Stomach (tissue), 7 donors: Measurements from ENCODE around the genes CHRM1, PLAAT5 and OTUB1.

- PRO-cap = no peak
- RAMPAGE, long total RNA, 5 experiments = no peak in any of the 5 experiments
- RRBS = no CpG with 5 or more reads among the region's 7 CpGs
Measured at GRCh38 chr11:62851219-62851937, 12.0 kb upstream of the WDR74 start.

DNA sequence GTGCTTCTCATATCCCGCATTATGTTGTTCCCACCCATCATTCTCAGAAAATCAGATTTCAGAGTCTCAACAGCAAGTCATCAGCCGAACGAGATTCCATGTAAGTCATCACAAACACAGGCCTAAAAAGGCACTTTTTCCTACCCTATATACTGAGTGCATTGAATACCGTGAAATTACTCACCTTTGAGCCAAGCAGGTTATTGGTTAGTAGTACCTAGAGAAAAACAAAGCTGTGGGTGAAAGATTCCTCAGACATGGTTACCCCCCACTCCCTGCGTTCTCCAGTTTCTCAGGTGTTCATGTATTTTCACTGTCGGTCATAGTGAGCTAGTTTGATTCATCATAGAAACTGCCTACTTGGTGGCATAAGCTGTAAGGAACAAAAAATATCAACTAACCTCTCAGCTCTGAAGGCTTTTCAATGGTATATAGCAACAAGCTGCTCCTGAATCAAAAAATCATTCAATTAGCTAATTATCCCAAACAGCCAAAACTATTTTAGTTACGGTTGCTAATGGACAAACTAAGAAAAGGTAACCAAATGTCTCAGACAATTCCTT is 14.3 kb upstream of the WDR74 start:
- PRO-cap = no peak
- RAMPAGE, long total RNA, 5 experiments = no peak in any of the 5 experiments
- RRBS = no CpG with 5 or more reads among the region's 7 CpGs

- PRO-cap = unidirectional peak, plus-strand start at chr11:62921431
- RAMPAGE, long total RNA, 5 experiments = no peak in any of the 5 experiments
- RRBS = 18% methylated on average over 4 of the region's 30 CpGs
Measured at GRCh38 chr11:62921125-62922457, at the start of gene CHRM1. Gene CHRM1, minus strand, starts transcription at chr11:62921363.

DNA sequence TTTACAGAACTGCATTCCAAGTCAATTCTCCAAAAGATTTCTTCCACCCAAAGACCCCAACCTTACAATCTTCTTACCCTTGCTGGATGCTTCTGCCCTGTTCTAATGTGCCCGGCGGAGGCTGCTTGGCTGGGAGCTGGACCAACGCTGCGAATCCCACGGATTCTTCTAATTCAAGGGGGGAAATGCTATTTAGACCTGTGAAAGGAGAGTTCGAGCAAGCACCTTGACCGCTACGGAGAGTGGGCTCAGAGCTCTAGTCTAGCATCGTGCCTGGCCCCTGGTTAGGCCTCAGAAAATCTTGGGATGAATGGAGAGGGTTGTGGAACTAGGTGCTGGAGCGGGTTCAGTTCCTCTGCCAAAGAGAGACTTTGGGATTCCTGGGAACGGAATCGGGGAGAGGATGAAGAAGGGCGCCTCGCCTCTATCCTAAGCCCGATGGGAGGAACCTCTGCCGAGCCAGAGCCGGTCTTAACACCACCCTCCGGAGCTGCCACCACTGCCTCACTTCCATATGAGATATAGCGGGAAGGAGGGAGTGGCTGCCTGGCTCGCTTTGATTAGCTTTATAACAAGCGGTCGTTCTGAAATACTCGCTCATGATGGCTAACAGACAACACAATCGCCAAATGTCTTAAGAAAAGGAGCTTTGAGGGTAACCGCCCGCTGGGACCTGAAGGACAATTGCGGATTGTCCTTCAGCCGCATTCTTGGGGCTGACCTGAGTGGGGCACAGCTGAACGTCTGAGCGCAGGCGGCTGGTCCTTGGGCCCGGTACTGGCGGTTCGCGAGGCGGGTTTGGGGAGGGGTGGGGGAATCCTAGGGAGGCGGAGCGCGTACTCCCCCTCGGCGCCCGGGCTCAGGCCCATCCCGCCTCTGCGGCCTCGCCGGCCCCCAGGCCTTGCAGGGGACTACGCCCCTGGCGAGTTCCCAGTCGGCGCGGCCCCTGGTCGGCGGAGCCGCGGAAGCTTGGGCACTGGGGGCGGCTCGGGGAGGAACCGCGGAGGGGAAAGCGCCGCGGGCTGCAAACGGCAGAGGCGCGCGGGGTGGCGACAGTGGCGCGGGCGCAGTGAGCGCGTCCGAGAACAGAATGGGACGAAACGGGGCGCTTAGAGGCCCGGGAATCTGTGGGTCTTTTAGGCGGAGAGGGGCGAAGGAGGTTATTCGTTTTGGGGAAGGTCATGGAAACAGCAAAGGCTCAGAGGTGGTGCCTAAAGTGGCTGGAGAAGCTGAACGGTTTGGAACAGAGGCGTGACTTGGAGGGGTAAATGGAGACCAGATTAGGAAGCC is at the start of gene PLAAT5:
Gene PLAAT5 (minus strand): TSS at position 1,002 of the 1,290 bp plus-strand sequence.
- PRO-cap = bidirectional peak, plus-strand start at position 1,034 of the sequence, minus-strand start at position 878 of the sequence
- RAMPAGE, long total RNA, 5 experiments = no peak in any of the 5 experiments
- RRBS = 4% methylated on average over 11 of the region's 82 CpGs

DNA sequence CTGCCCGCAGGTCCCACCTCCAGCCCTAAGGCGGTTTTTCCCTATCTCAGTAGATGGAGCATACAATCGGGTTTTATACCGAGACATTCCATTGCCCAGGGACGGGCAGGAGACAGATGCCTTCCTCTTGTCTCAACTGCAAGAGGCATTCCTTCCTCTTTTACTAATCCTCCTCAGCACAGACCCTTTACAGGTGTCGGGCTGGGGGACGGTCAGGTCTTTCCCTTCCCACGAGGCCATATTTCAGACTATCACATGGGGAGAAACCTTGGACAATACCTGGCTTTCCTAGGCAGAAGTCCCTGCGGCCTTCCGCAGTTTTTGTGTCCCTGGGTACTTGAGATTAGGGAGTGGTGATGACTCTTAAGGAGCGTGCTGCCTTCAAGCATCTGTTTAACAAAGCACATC is 5.9 kb upstream of the PLAAT4 start:
- PRO-cap = no peak
- RAMPAGE, long total RNA, 5 experiments = no peak in any of the 5 experiments
- RRBS = no CpG with 5 or more reads among the region's 11 CpGs

GRCh38 chr11:63569738-63570697 is 6.8 kb upstream of the PLAAT2 start:
- PRO-cap = no peak
- RAMPAGE, long total RNA, 5 experiments = start-site peak on the minus strand in 1 of 5 experiments, at chr11:63570212-63570567 at its widest, 10 reads per replicate
- RRBS = no CpG with 5 or more reads among the region's 3 CpGs

DNA sequence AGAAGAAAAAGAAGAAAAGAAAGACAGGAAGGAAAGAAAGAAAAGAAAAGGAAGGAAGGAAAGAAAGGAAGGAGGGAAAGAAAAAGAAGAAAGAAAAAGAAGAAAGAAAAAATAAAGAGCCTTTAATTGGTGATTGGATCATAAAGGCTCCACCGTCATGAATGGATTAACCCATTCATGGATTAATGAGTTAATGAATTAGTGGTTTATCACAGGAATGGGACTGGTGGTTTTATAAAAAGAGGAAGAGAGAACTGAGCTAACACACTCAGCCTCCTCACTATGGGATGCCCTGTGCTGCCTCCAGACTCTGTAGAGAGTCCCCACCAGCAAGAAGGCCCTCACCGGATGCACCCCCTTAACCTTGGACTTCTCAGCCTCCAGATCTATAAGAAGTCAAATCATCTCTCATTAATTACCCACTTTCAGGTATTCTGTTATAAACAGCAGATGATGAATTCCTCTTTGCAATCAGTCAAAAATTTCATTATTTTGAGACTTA is 9.1 kb upstream of the PLAAT2 start:
- PRO-cap = no peak
- RAMPAGE, long total RNA, 5 experiments = no peak in any of the 5 experiments
- RRBS = no CpG with 5 or more reads among the region's 2 CpGs

DNA sequence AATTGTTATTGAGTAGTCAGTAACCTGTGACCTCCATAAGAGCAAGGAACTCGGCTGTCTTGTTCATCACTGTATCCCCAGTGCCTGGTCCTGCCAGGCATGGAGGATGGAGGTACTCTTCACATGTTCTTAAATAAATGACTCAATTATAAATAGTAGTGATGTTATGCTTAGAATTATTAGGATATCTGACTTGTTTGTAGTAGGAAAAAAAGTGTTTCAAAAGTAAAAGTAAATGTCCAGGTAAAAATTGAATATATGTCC is 12.2 kb upstream of the PLAAT2 start:
- PRO-cap = no peak
- RAMPAGE, long total RNA, 5 experiments = no peak in any of the 5 experiments
- RRBS = no CpG with 5 or more reads among the region's 1 CpG

DNA sequence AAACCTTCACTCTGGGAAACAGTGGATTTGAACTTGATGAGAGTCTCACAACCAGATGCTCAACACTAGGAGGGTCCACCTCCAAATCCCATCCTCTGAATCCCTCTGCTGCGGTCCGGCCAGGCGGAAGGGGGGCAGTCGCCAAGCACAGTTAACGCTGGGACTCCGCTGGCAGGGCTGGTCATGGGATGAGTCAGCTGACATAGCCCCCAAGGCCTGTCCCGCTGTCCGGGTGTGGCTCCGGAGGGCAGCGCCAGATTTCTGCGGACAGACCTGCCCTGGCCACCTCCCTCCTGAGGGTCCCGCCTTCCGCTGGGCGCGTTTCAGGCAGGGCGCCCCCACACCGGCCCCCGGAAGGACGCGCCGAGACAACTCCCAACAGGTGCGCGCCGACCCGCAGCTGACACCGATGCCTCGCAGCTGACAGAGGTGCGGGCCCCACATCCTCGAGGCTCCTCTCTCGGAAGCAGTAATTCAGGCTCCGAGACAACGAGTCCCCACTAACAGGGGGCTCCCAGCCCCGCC is 721 bp downstream of the PLAAT3 start:
- PRO-cap = bidirectional peak, plus-strand start at position 256 of the sequence, minus-strand start at position 153 of the sequence
- RAMPAGE, long total RNA, 5 experiments = no peak in any of the 5 experiments
- RRBS = 2% methylated on average over 10 of the region's 33 CpGs

- PRO-cap = unidirectional peak, minus-strand start at chr11:63760755
- RAMPAGE, long total RNA, 5 experiments = no peak in any of the 5 experiments
- RRBS = no CpG with 5 or more reads among the region's 4 CpGs
Measured at GRCh38 chr11:63760291-63760929, 8.2 kb downstream of the ZFTA start.

GRCh38 chr11:63817776-63818359 is 4.6 kb downstream of the SPINDOC start:
- PRO-cap = no peak
- RAMPAGE, long total RNA, 5 experiments = start-site peak on the plus strand in 3 of 5 experiments, at chr11:63817848-63818339 at its widest, 6 to 11 reads per replicate
- RRBS = 54% methylated on average over 3 of the region's 25 CpGs

DNA sequence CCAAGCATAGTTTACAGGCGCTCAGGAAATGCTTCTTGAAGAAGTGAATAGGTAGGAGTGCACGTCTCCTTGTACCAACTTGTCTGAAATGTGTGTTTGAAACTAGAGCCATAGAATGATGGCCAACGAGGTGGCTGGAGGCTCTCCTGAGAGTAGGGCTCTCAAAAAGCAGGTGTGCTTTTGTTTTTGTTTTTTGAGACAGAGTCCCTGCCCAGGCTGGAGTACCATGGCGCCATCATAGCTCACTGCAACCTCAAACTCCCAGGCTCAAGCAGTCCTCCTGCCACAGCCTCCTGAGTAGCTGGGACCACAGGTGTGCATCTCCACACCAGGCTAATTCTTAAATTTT is 8.3 kb downstream of the SPINDOC start:
- PRO-cap = no peak
- RAMPAGE, long total RNA, 5 experiments = no peak in any of the 5 experiments
- RRBS = no CpG with 5 or more reads among the region's 4 CpGs

GRCh38 chr11:63855926-63856250 is 17.0 kb downstream of the MARK2 start:
- PRO-cap = no peak
- RAMPAGE, long total RNA, 5 experiments = no peak in any of the 5 experiments
- RRBS = no CpG with 5 or more reads among the region's 2 CpGs

DNA sequence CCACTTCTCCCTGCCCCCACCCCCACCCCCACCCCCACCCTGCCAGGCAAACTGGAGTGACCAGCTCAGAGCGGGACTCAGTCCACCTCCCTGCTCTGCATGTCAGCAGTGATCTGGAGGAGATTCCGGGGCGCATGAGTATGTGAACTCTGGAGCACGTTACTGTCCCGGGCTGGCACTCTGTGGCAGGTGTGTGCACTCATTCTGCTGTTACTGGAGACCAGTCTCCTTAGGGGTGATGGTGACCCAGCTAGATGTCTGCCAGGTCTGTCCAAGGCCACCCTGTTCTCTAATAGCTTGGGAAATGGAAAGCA is 33.9 kb downstream of the MARK2 start:
- PRO-cap = no peak
- RAMPAGE, long total RNA, 5 experiments = no peak in any of the 5 experiments
- RRBS = 40% methylated on average over 2 of the region's 5 CpGs

DNA sequence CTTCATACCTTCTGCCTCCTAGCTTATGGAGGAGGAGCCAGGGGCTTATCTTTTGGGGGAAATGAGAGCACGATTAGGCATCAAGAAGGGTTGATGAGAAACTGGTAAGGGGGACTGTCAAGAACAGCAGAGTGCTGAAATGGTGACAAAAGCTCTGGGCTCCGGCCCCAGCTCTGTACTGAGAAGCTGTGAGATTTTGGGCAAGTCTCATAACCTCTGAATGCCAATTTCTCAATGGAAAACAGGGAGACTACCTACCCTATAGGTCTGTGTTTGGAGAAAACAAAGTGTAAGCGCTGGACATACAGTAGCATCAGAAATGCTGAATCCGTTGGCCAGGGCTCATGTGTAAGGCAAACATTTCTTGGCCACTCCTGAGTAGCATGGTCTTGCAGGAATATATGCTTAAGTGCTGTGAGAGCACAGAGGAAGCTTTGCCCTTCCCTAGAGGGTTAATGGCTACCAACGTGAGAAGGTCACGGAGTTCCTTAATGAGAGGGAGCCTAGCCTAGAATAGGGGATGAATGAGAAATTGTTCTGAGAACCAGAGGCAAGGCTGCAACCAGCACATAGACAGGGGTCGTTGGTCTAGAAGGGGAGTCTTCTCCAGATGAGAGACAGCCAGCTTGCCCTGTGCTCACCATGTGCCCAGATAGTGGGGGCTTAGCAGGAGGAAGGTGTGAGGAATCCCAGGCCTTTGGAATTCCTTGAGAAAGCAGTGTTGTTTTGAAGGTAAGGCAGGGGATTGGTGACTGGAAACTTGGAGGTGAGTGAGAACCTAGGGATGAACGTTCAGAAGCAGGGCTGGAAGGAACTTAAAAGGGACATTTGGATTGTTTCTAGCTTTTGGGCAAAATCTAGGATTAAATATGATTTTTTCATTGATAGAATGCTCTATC is 29.6 kb downstream of the RCOR2 start:
- PRO-cap = no peak
- RAMPAGE, long total RNA, 5 experiments = start-site peak on the plus strand in 1 of 5 experiments, centred at position 221 of the sequence, 15 reads per replicate
- RRBS = no CpG with 5 or more reads among the region's 8 CpGs

- PRO-cap = bidirectional peak, plus-strand start at chr11:63888583, minus-strand start at chr11:63888445; bidirectional peak, plus-strand start at chr11:63888901, minus-strand start at chr11:63888698
- RAMPAGE, long total RNA, 5 experiments = start-site peak on the plus strand in 4 of 5 experiments, at chr11:63888239-63888920 at its widest, 7 to 35 reads per replicate
- RRBS = no CpG with 5 or more reads among the region's 26 CpGs
Measured at GRCh38 chr11:63888120-63889202, 28.5 kb downstream of the RCOR2 start.

DNA sequence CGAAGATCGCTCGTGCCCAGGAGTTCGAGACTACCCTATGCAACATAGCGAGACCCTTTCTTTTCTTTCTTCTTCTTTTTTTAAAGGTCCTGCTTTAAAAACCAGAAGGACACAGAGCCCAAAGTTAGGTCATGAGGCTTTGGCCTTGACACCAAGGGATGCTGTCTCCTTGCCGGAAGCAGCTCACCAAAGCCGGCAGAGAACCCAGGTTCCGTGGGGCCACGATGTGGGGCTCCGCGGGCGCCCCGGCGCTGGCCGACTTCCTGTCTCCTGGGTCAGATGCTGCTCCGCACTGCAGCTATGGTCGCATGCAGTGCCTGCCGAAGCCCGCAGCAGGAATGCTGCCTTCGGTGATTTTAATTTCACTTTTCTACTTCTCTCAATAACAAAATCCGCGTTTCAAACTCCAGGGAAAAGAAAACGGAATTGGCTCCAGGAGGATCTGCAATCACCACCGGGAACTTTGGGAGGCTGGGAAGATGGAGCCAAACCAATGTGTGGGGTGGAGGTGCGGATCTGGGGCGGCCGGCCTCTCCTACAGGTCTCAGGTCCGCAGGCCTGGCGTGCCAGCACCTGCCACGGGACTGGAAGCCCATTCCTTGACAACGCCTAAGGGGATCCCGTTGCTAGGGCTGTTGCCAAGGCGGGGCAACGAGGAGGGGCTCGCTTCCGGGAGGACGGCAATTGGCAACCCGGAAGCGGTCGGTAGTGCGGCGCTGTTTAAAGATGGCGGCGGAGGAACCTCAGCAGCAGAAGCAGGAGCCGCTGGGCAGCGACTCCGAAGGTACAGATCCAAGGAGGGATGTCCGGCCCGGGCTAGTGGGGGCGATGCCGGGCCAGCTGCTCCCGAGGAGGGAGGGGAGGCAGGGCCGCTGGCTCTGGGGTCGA is at the start of gene OTUB1:
Gene OTUB1 (plus strand): TSS at position 708 of the 888 bp plus-strand sequence.
- PRO-cap = bidirectional peak, plus-strand start at position 723 of the sequence, minus-strand start at position 586 of the sequence
- RAMPAGE, long total RNA, 5 experiments = start-site peak on the plus strand in 5 of 5 experiments, centred at positions 705 to 716 of the sequence, 101 to 751 reads per replicate
- RRBS = 2% methylated on average over 16 of the region's 54 CpGs

DNA sequence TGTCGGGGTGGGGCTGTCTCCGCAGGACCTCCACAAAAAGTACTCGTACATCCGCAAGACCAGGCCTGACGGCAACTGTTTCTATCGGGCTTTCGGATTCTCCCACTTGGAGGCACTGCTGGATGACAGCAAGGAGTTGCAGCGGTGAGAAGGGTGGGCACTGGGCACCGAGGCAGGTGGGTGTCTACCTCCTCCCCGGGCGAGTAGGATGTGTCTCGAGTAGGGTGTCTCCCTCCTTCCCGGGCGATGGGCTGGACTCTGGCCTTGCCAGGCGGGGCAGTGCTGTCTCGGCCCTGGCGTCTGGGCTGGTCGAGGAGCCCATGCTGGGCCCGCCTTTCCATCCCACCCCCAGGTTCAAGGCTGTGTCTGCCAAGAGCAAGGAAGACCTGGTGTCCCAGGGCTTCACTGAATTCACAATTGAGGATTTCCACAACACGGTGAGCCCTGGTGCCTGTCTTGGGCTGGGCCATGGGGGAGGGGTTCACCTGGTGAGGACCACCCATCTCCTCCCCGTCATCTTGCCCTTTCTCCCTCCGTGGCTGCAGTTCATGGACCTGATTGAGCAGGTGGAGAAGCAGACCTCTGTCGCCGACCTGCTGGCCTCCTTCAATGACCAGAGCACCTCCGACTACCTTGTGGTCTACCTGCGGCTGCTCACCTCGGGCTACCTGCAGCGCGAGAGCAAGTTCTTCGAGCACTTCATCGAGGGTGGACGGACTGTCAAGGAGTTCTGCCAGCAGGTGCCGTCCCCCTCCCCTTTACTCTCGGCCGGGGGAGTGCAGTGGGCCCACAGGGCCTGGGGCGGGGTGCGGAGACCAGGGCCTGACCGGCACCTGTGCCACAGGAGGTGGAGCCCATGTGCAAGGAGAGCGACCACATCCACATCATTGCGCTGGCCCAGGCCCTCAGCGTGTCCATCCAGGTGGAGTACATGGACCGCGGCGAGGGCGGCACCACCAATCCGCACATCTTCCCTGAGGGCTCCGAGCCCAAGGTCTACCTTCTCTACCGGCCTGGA is 10.6 kb downstream of the OTUB1 start:
- PRO-cap = no peak
- RAMPAGE, long total RNA, 5 experiments = start-site peak on the plus strand in 2 of 5 experiments, centred at positions 373 to 553 of the sequence, 21 to 162 reads per replicate
- RRBS = 80% methylated on average over 4 of the region's 48 CpGs

GRCh38 chr11:64094423-64094743 is 58.7 kb downstream of the FLRT1 start:
- PRO-cap = no peak
- RAMPAGE, long total RNA, 5 experiments = no peak in any of the 5 experiments
- RRBS = no CpG with 5 or more reads among the region's 7 CpGs

DNA sequence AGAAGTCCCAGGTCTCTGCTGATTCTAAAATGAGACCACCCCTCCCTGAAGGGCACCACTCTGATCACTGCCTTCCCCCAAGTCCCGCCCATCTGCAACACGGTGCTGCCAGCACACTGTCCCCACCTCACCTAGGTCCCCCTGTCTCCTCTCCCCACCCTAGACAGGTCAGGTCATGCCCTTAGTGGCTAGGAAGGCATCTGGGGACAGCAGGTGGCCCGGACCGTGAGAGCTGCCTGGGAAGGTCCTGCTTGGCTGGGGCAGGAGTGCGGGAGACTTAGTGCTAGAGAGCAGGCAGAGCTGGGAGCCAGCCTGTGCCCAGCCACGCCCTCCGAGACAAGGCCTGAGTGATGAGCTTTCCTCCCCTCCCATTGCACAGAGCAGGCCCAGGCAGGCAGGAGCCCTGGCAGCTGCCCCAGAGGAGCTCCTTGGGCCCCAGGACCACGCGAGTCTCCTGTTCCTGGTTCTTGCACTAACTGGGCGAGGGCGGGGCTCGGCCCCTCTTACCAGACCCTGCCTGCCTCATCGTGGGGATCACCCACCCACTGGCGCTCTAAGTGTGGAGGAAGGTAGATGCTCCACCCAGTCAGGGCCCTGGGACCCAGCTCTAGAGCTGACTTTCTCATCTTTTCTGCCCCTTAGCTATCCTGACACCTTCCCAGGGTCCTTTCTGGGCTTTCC is 45.0 kb downstream of the MACROD1 start:
- PRO-cap = no peak
- RAMPAGE, long total RNA, 5 experiments = no peak in any of the 5 experiments
- RRBS = no CpG with 5 or more reads among the region's 14 CpGs